Daoy (cell line): ENCODE measurements around a stretch of chr3.

GRCh38 chr3:172140150-172141194, 101.1 kb downstream of the FNDC3B start:
- RAMPAGE, long total RNA = no peak

- RAMPAGE, long total RNA = no peak
Measured at GRCh38 chr3:172162800-172163345, 123.5 kb downstream of the FNDC3B start.

DNA sequence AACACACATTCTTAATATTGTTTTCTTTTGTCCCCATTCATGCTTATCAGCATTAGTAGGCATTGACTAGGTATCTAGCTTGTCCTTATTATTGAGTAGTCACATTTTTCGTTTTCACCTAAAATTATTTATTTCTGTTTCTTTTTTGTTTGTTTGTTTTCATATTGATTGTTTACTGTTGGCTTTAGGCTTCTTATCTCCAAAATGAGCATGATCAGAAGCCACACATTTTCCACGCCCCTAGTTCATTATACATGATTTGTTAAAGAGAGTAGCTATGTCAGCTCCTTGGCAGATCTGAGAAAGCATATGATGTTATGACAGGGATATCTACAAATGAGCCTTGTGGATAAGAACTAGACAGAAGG, 168.1 kb downstream of the GHSR start:
- RAMPAGE, long total RNA = no peak

DNA sequence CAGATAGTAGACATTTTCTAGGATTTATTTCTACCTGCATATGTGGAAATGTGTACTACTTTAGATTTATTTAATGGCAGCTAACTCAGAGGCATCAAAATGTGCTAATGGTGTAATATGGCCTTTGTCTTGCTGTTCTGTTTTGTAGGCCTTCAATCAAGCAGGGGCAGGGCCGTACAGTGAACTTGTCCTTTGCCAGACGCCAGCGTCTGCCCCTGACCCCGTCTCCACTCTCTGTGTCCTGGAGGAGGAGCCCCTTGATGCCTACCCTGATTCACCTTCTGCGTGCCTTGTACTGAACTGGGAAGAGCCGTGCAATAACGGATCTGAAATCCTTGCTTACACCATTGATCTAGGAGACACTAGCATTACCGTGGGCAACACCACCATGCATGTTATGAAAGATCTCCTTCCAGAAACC, 95.6 kb downstream of the GHSR start:
- RAMPAGE, long total RNA = no peak

DNA sequence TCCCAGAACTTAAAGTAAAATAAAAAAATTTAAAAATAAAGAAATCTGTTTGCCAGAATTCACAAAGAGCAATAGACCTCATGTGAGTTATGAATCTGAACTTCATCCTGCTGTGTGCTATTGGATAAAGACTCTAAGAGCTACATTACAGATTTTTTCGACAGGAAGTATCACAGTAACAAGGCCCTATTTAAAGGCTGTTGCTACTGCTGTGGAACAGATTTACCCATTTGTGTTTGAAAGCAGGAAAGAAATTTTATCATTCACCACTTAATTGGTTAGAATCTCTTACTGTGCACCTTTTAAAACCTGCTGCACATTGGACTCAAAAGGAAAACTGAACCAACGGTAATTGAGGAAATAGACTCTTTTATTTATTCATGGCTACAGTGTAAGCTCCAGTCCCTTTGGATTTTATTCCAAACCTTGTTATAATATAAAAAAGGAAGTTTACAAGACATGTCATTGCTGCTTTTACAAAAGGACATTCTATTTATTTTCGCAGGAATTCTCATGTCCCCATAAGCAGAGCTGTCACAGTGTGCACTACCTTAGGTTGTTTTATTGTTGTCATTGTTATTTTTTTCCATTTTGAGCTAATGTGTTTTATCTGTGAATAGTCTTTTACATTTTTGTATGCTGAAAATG, 918 bp downstream of the TNFSF10 start:
- RAMPAGE, long total RNA = no peak

DNA sequence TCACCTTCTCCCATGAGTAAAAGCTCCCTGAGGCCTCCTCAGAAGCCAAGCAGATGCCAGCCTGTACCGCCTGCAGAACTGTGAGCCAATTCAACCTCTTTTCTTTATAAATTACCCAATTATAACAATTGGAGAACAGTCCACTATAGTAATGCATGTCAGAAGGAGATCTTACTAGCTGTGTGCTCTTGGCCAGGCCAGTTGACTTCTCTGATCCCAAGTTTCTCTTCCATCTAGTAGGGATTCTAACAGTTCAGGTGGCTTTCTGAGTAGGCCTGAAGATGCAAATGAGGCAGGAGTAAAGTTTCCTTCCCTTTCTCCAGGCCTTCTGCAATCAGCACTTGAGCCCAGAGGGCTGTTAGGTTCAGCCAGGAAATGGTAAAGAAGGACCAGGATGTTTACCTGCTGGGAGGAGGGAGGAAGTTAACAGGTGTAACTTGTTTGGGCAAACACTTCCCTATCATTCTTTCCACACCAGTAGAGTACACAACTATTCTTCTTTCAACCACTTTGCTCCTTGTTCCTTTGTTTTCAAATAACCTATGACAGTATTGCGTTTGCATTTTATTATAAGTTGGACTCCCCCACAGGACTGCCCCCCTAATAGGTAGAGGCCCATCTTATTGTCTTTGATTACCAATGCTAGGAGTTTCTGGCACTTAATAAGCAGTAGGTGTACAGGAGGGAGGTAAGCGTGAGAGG, 13.3 kb upstream of the TNFSF10 start:
- RAMPAGE, long total RNA = no peak

GRCh38 chr3:172607838-172608208, 84.6 kb upstream of the TNFSF10 start:
- RAMPAGE, long total RNA = no peak

DNA sequence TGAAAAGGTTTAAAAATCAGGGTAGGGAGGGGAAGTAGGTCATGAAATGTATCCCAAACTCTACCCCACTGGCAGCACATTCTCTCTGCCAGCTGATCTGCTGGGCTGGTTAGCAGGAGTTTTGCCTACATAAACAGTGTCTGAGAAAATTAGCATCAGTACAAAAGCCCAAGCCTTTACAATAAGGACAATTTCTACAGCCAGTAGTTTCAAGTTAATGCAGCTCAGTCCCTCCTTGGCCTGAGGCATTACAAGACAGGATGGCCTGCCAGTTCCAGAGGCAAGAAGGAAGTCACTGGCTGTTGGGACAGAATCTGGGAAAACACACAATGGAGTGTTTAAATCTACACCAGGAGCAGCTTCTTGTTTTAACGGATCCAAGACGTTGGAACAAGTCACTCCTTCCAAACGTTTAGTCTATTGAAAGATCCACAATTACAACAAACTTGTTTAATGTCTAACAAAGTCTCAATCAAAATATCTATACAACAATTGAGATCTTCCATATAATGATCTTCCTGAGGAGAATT, 32.7 kb downstream of the NCEH1 start:
- RAMPAGE, long total RNA = no peak

- RAMPAGE, long total RNA = no peak
Measured at GRCh38 chr3:172680393-172680924, 30.4 kb downstream of the NCEH1 start.

GRCh38 chr3:172688545-172689061, 22.3 kb downstream of the NCEH1 start:
- RAMPAGE, long total RNA = no peak

GRCh38 chr3:172709530-172709791, 1.4 kb downstream of the NCEH1 start:
- RAMPAGE, long total RNA = no peak

DNA sequence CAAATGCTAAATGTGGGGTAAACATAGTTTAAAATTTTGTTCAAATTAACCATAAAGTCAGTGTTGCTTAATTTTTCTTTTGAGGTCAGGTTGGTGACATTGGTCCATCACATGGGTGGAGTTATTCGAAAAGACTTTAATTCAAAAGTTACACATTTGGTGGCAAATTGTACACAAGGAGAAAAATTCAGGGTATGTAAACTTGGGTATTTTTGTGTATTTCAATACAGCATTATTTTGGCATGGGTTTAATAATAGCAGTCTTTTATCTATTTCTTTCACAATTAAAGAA, 9.5 kb downstream of the ECT2 start:
- RAMPAGE, long total RNA = no peak

DNA sequence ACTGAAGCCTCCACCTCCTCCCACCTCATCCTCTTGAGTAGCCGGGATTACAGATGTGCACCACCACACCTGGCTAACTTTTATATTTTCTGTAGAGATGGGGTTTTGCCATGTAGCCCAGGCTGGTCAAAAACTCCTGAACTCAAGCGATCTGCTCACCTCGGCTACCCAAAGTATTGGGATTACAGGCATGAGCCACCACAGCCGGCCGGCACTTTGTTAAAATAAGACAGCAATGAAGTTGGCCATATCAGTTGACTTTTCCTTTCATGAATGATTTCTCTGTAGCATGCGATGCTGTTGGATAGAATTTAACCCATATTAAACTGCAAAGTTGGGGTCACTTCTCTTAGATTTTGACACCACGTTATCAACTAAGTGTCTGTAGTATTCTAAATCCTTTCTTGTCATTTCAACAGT, 38.8 kb downstream of the ECT2 start:
- RAMPAGE, long total RNA = no peak

DNA sequence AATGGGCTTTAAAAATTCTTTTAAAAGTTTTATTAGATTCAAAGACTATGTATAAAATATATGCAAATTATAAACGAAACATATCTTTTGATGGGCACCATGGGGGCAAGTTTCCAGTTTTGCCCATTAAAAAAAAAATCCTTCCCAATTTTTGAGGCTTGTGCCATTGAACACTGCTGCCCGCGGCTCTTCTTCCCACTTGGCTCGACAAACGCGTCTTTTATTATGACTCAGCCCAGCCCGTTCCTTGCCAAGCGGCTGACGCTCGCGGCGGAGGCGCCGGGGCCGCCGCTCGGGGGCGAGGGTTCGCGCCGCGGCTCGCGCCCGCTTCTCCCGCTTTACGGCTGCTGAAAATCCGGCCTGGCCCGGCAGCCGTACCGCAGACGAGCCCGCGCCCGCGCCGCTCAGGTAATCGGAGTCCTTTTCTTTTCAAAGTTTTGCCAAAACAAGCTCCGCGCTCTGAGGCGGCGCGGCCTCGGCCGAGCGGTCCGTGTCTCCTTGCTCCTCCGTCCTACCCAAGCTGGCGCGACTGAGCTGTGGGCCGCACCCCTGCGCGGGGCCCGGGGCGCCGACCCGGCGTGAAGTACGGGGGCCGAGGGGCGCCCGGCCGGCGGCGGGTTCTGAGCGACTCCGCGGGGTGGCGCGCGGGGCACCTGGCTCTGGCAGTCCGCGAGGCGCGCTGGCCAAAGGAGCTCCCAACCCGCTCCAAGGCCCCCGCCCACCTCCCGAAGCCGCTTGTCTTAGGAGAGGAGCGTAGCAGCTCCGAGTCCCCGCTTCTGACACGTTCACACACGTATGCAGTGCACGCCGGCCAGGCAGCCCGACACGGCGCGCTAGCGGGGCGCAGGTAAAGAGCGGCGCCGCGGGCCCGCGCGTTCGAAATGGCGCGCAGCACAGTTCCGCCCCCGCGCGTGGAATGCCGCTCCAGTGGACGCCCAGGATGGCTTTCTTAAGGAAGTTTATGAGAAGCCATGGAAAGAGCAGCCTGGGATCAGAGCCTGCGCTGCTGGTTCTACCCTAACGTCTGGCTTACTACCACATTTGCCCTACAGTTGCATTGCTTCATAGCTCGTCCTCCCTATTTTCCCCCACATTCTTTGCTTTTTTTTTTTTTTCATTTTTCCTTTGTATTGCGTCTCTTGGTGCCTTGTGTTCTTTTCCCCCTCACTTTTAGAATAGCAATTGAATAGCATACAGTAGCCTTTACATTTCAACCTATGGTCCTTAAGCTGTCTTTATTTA, 418.1 kb upstream of the NAALADL2 start:
- RAMPAGE, long total RNA = no peak

GRCh38 chr3:174448278-174448677, 410.9 kb upstream of the NAALADL2 start:
- RAMPAGE, long total RNA = no peak

DNA sequence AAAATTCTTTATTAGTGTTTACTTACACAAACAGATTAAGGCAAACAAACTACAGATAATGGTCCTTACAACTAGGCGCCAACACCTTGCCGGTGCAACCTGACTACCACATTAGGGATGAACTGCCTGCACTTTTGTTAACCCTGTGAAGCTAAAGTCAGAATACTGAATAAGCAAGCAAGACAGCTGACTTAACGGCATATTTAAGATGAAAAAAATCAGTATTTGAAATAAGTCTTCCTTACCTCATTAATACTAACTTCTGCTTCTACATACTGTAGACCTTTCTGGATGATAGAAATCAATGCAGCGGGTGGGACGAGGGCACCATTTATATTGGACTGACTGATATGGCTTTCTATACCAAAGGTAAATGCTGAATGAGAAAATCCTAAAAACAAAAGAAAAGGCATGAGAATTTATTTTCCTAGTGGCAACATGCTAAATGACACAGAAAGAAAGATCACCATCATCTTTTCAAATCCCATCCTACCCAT, 143.7 kb downstream of the TBL1XR1 start:
- RAMPAGE, long total RNA = no peak

DNA sequence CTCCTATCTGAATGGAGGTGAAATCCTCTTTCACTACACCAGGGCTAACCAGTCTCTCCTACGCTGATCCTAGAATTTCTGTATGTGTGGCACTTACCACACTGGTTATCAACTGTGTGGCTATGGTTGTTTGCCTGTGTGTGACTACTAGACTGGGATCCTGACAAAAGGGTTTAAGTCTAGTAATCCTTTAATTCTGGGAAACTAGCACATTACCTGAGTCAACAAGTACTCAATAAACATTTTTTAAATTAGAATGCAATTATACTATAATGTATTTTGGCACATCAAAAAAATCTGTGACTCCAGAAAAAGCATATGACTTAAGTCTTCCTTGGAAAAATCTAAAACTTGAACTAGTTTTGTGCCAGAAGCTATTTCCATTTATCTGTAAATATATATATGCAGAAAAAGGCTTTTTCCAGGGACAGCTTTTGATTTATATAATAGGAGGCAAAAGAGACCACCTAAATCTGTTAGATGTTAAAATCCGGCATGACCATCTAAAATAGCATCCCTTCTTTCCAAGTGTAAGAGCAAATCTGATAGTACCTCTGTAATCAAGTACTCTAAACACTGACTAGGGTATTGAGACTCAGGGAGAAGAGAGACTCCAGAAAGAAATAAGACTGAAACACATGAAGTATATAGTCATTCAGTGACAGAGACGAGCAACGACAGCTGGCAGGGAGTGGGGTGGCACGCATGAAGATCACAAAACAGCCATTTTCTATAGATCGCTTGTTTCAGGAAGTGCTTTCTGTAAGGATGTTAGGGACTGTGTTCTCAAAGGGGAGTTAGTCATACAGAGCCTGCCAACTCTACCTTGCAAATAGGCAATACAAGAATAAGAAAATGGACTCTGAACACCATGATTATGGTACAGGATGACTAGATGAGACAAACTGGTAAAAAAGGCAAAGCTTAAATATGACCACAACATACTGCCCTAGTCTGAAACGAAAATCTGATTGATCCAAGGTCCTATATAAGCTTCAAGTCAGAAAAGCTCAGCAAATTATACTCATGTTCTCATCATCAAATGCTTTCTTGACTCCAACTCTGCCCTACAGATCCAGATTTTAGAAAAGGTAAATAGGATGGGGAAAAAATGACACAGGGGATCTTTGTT, 139.7 kb downstream of the TBL1XR1 start:
- RAMPAGE, long total RNA = no peak

DNA sequence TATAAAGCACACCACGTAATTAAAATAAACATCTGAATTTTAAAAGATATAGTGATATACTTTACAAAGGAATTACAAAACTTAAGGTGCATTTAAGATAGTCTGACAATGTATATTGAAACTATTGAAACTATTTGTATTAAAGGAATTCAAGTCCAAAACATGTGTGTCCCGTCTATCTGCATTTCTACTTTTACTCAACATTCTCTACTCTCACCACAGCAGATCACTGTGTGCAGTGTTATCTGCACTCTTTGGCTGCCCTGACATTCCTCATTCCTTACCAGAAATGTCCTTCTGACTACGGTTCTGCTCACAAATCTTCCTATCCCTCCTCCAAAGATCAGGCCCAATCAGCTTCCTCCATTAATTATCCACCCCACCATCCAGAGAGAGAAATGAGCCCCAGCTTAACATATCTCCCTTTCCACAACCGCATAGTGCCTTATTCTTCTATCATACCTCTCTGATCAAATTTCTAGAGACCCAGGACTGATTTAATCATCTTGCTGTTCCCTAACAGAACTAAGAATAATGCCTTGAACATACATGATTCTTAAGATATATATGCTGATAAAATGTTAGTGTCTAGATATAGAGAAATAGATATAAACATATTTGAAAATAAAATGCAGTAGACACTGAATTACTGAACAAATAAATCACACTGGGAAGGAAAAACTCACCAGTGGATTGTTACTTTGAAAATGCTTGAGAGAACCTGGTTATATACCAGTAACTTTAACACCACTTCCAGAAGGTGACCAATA, 94.6 kb downstream of the TBL1XR1 start:
- RAMPAGE, long total RNA = no peak

GRCh38 chr3:177190570-177191698, 6.3 kb downstream of the TBL1XR1 start:
- RAMPAGE, long total RNA = no peak

DNA sequence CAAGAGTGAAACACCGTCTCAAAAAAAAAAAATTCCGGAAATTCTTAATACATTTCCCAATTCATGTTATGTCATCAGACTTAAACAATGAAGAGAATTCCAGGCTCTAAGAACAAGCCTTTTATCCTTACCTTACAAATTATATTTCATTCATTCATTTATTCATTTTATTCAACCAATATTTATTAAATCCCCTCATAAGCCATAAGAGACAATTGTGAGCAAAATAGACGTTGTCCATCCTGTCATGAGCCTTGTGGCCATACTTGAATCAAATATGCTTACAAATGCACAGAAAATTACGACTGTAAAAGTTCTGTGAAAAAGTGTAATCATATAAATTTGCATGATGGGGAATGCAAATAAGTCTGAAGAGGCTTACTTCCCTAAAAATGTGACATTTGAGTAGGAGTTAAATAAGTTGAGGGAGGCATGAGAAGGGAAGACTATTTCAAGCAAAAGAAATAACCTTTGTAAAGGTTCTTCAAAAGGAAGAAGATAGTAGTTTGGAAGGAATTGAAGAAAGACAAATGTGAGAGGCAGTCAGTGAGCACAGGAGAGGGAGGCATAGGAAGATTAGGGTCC, 49.5 kb upstream of the TBL1XR1 start:
- RAMPAGE, long total RNA = no peak